Heart (tissue), 3 donors: ENCODE data around the genes KLK3, KLK7 and SIGLEC7.

GRCh38 chr19:50461166-50461689 is 15.1 kb upstream of the EMC10 start:
- RAMPAGE, long total RNA, 2 experiments = no peak in any of the 2 experiments

GRCh38 chr19:50482016-50483505 is 5.9 kb upstream of the GARIN5A start:
- RAMPAGE, long total RNA, 2 experiments = no peak in any of the 2 experiments

DNA sequence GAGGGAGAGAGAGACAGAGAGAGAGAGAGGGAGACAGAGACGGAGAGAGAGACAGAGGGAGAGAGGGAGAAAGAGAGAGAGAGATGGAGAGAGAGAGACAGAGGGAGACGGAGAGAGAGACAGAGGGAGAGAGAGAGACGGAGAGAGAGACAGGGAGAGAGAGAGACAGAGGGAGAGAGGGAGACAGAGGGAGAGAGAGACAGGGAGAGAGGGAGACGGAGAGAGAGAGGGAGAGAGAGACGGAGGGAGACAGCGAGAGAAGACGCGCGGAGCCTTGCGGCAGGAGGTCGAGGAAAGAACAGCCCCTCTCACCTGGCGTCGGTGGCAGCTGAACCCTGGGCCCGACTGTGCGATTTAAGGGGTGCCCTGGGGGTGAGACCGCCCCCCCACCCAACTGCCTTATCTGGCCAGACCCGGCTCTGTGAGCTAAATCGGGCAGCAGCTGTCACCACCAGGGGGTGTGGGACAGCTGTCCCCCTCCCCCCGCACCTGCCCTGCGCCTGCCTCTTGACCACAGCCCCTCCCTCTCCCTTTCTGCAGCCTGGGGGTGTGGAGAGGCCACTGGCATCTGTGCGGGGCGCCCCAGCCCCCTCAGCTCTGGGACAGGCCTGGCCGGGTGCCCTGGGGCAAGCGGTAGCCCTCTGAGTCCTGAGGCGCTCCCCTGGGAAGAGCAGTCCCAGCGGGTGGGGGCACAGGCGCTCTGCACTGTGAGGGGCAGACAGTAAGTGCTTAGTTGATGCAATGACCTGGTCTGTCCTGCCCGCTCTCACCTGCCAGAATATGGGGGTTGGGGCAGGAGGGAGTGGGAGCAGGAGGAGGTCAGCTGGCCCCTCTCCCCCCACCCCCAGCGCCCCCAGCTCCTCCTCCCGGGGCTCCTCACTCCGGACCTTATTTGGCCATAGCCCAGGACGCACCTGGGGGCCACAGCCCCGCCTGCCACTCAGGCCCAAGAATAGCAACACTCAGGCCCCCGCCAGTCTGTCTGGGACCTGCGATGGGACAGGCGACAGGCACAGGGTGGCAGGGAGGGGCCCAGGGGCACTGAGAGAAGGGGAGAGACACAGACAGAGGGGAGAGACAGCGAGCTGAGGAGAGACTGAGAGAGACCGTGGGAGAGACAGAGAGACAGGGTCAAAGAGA is 10.7 kb downstream of the JOSD2 start:
- RAMPAGE, long total RNA, 2 experiments = start-site peak on the plus strand in 1 of 2 experiments, centred at positions 983 to 1,063 of the sequence, 43 to 59 reads per replicate; start-site peak on the minus strand in 2 of 2 experiments, centred at positions 340 to 350 of the sequence, 42 to 49 reads per replicate

- RAMPAGE, long total RNA, 2 experiments = no peak in any of the 2 experiments
These were observed 666 bp downstream of the JOSD2 start for GRCh38 chr19:50510405-50510644.

DNA sequence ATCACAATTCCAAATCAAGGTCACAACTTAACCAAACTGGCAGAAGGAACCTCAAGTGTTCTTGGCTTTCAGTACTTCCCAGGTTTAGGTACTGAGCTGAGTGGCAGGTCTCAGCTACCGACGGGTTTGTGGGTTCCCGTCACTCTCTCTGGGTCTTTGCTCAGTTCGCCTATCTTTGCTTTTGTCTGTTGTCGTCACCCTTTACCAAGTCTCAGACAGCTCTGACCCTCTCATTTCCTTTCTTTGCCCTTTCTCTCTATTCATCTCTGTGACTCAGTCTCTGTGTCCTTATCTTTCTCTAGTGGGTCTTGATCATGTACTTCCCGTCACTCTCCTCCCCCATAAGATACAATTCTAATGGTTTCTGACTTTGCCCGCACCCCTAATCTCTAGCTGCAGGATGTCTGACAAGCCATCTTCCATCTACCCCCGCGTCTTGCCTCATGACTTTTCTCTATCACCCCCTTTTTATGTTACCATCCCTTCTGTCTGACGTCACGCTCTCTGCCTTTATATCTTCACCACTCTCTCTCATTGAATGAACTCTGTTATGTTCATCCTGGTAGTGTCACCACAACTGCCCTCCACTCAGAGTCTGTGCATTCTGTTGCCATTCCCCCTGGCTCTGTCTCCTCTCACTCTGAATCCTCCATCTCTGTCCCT is 33.4 kb upstream of the LRRC4B start:
- RAMPAGE, long total RNA, 2 experiments = no peak in any of the 2 experiments

- RAMPAGE, long total RNA, 2 experiments = no peak in any of the 2 experiments
These were observed 1.2 kb downstream of the CLEC11A start for GRCh38 chr19:50724225-50724967.

DNA sequence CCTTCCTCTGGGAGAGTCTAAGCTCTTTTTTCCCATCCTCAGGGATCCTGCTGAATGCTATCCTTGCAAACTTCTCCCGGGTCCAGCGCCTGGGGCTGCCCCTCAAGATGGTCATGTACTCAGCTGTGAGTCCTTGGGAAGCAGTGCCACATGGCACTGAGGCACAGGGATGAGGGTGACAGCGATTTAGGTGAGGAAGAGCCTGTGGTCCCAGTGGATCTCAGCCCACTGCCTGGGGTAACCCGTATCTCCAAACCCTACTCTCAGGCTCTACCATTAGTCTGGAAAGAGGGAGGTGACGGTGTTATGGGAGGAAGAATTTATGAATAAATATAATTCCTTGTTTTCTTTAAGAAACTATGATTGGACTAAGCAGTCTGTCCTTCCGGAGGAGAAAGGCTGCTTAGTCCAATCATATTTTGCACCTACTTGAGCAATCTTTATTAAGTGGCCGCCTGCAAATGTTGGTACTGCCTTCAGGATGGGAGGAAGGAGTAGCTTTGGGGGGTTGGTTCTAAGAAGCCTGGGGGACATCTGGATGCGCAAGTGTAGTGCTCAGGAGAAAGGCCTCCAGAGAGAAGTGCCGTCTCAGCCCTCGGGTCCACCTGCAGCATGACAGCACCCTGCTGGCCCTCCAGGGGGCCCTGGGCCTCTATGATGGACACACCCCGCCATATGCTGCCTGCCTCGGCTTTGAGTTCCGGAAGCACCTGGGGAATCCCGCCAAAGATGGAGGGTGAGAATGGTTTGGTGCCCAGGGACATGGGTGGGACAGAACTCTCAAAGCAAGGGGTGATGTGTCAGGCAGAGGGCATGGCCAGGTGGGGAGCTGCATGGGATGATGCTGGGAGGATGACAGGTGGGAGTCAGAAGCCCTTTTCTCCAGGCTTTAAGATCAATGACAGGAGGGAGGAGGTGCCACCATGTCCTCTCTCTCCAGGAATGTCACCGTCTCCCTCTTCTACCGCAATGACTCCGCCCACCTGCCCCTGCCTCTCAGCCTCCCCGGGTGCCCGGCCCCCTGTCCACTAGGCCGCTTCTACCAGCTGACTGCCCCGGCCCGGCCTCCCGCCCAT is 4.0 kb downstream of the ACP4 start:
- RAMPAGE, long total RNA, 2 experiments = no peak in any of the 2 experiments

DNA sequence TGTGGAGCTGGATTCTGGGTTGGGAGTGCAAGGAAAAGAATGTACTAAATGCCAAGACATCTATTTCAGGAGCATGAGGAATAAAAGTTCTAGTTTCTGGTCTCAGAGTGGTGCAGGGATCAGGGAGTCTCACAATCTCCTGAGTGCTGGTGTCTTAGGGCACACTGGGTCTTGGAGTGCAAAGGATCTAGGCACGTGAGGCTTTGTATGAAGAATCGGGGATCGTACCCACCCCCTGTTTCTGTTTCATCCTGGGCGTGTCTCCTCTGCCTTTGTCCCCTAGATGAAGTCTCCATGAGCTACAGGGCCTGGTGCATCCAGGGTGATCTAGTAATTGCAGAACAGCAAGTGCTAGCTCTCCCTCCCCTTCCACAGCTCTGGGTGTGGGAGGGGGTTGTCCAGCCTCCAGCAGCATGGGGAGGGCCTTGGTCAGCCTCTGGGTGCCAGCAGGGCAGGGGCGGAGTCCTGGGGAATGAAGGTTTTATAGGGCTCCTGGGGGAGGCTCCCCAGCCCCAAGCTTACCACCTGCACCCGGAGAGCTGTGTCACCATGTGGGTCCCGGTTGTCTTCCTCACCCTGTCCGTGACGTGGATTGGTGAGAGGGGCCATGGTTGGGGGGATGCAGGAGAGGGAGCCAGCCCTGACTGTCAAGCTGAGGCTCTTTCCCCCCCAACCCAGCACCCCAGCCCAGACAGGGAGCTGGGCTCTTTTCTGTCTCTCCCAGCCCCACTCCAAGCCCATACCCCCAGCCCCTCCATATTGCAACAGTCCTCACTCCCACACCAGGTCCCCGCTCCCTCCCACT is at the start of gene KLK3:
KLK3 (plus strand) TSS at position 509 of the 805 bp plus-strand sequence.
- RAMPAGE, long total RNA, 2 experiments = no peak in any of the 2 experiments

DNA sequence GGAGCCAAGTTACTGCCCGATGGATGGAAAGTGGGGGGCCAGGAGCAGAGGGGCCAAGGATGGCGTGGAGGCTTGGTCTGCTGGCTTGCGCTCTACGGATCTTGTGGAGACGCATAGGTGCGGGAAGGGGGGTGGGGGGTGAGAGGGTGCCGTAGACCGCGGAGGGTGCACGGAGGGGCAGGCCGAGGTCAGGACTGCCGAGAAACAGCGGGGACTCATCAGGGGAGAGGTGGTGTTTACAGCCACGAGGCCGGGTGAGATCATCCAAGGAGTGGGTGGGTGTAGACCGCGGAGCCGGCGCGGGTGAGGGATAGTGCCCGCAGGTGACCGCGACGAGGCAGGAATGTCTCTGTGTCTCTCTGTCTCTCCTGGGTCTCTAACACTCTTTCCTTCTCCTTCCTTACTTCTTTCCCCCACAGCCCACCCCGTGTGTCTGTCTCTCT is 1.5 kb upstream of the KLK4 start:
- RAMPAGE, long total RNA, 2 experiments = no peak in any of the 2 experiments

- RAMPAGE, long total RNA, 2 experiments = no peak in any of the 2 experiments
These were observed 4.2 kb downstream of the KLK5 start for GRCh38 chr19:50948629-50949112.

DNA sequence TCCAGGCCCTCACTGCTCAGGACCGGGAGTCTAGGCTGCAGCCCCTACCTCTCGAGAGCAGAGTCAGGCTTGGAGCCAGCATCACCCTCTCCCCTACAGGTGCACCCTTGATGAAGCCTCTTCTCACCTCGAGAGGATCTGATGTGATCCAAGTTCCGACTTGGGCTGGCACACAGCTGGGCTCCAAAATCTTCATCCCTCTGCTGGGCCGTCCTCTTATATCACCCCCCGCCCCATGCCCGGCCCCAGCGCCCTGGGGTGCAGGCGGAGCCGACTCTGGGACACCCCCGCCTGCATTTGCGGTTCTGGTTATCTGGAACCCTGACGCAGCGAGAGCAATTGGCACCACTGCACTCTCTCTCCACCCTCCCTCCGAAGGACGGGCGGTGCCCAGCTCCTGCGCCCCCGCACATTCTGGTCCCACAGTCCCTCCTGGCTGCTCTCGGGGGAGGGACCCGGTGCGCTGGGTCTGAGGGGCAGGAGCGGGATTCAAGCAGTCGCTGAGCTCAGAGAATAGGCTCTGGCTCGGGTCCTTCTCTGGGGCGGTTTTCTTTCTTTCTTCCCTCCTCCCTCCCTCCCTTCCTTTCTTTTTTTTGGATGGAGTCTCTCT is at the start of gene KLK7:
KLK7 (minus strand) TSS at position 194 of the 610 bp plus-strand sequence.
- RAMPAGE, long total RNA, 2 experiments = no peak in any of the 2 experiments

DNA sequence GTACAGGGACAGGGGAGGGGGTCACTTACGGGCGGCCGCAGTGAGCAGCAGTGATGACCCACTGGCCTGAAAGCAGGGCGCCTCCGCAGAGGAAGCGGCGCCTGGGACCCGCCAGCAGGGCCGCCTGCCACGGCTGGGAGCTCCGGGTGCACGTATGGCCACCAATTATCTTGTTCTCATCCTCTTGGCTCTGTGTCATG is 1.3 kb downstream of the KLK14 start:
- RAMPAGE, long total RNA, 2 experiments = no peak in any of the 2 experiments

GRCh38 chr19:51141984-51142773 is at the start of gene SIGLEC7:
Gene SIGLEC7, plus strand, starts transcription at chr19:51142301.
- RAMPAGE, long total RNA, 2 experiments = start-site peak on the plus strand in 2 of 2 experiments, at chr19:51142301-51142555 at its widest, 9 to 12 reads per replicate

GRCh38 chr19:51237732-51238591 is 12.9 kb upstream of the SIGLECL1 start:
- RAMPAGE, long total RNA, 2 experiments = no peak in any of the 2 experiments

GRCh38 chr19:51271064-51271476 is 20.2 kb downstream of the SIGLECL1 start:
- RAMPAGE, long total RNA, 2 experiments = no peak in any of the 2 experiments

GRCh38 chr19:51326701-51327303 is 15.1 kb downstream of the VSIG10L start:
- RAMPAGE, long total RNA, 2 experiments = no peak in any of the 2 experiments

DNA sequence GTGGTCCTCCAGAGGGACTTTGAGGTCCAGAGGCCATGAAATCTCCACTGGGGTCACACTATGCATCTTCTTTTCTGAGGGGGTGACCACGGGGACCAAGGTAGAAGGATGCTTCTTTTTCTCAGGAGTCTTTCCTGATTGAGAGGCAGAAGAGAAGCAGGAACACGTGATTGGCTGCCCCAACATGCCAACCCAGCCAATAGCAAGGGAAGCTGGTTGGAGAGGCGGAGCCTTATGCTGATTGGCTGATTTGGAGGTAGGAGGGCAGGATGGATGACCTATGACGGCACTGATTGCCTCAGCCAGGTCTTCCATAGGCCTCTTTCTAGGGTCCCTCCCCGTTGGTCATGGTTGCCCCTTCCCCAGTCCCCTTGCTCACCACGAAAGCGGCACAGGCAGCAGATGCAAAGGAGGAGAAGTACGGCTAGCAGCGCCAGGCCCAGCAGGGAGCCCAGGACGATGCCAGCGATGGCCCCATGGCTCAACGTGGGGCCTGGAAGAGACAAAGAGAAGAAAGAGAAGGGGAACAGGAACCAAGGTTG is 8.1 kb downstream of the VSIG10L start:
- RAMPAGE, long total RNA, 2 experiments = no peak in any of the 2 experiments

DNA sequence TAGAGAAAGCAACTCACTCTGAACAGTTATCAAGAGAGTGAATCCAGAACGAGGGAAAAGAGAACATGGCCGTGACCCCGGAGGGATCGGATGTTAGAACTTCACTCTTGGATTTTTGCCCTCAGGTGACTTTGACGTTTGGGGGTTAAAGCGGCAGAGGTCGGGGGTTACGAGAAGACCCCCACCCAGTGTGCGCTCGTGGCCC is 274 bp downstream of the ETFB start:
- RAMPAGE, long total RNA, 2 experiments = no peak in any of the 2 experiments

DNA sequence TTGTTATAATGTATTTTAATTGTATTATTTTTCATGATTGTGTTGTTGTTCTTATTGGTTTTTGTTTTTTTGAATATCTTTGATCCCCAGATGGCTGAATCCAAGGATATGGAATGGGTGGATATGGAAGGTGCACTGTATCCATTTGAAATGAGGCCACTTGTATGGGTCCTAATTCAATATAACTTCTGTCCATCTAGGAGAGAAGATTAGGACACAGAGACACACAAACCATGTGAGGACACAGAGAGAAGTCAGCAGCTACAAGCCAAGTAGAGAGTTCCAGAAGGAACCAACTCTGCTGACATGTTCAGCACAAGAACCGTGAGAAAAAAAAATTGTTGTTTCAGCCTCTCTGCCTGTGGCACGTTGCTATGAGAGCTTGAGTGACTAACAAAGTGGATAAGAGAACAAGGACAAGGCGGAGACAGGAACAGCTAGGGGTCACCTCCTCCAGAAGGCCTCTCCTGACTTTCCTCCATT is 5.5 kb upstream of the SIGLEC12 start:
- RAMPAGE, long total RNA, 2 experiments = no peak in any of the 2 experiments

- RAMPAGE, long total RNA, 2 experiments = no peak in any of the 2 experiments
These were observed 15.4 kb upstream of the SIGLEC6 start for GRCh38 chr19:51546421-51547711.